Hair follicle dermal papilla cell (primary cell): ENCODE results near the genes MRPS30, EMB and PARP8.

DNA sequence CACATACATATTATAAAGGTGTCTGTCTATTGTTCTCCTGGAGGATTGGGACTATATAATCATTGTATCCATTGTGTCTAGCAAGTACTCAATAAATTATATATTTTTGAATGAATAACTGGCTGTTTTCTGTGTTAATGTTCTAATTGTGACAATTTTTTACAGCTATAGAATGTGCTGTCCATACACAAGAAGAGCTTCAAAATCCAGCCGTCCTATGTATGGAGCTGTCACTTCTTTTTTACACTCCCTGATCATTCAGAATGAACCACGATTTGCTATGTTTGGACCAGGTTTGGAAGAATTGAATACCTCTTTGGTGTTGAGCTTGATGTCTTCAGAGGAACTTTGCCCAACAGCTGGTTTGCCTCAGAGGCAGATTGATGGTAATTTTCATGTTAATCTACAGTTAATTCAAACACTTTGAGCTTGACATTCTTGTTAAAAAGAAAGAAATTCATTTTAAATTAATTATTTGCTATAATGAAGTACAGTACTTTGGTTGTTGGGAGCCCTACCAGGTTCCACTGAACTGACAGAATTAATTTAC, 4.5 kb downstream of the FBXO4 start:
- CAGE, long polyA plus RNA: no peak

GRCh38 chr5:42570120-42570792, 147.0 kb downstream of the GHR start:
- CAGE, long polyA plus RNA: no peak

DNA sequence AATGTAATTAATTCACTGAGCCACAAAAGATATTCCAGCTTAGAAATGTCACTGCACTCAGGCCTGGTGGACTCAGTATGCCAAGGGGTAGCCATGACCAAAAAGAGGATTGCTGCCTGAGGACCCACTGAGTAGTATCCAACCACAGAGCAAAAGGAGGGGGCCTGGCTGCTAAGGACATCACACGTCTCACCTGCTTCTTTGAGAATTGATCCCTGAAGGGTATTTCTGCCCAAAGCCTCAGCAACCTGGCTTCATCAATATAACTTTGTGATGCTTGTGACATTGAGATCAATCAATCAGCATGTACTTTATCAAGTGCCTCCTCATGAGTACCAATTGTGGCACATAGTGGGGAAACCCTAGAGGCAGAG, 134.6 kb upstream of the CCDC152 start:
- CAGE, long polyA plus RNA: no peak

DNA sequence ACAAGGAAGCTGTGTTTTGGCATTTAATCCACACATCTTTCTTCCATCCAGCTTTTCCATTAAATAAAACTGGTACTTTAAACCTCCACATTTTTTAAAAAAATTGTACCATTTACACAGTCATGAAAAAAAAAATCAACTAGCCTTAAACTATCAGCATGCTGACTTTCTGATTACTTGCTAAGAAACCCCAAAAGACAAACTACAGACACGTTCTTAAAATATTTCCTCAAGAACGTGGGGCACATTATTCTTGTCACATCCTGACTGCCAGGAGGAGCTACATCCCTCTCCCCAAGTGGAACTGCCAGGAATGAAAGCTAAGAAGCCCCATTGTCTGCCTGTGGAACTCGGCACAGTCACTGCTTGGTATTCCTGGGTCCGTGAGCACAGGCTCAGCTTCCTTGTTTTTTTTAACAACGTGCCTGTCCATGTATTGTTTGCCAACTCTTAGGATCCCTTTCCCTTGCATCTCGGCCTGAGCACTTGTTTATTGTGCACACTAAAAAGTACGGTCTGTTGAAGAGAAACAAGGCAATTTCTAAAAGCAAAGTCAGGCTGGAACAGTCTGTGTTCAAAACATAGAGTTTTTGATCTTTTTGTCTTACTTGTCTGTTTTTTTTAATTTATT, 46.9 kb upstream of the SELENOP start:
- CAGE, long polyA plus RNA: no peak

DNA sequence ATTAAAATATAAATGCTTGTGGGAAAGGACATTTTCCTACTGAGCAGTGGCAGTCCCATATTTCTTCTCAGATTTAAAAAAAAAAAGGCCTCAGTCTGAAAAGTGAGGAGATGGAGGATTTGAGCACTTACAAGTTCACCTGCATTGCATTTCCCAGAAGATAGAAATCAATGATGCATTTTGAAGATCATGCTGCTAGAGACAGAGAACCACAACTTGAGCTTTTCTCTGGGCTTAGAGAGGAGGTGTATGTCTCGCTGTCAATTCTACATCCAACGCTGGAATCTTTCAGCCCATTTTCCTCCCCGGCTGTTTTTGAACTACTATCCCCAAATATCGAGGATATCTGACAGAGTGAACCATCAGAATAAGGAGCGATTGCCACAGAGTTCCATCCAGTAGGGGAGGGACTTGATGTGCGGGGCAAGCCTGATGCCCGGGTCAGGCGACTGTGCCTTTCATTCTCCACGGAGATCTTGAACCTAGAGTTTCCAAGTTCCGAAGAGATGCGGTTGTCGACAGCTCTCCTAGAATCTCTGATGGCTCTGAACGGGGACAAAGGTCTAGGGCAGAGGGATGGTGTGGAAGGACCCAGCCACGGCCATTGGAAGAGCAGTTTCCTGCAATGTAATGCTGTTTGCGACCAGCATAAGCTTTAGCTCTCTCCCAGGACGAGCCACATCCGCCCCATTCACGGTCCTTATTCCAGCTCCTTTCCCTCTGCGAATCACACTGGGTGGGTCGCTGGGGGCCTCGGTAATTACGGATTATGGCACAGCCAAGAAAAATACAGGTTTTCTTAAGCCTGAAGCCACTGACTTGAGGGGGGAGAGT, 23.0 kb downstream of the ANXA2R start:
- CAGE, long polyA plus RNA: no peak

DNA sequence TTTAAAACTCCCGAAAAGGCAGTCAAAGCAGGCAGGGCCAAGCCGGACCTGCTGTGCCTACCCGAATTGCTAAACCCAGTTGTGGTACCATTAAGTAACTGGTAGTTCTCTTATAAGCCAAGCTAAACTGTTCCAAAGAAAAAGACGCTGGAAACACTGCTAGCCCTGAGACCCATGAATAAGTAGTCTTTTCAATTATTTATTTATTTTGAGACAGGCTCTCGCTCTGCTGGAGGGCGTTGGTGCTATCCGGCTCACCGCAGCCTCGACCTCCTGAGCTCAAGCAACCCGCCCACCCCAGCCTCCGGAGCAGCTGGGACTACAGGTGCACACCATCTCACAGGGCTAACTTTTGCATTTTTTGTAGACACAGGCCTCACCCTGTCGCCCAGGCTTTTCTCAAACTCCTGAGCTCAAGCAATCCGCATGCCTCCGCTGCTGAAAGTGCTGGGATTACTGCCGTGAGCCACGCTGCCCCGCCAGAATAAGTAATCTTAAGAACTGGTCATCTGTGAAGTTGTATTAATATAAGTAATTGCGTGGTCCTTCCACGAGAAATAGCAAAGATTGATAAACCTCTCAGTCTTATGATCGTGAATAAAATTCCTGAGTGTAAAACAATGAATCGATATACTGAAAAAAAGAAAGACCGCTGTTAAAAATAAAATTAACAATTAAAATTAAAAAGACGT, 1.6 kb downstream of the ANXA2R start:
- CAGE, long polyA plus RNA: no peak

DNA sequence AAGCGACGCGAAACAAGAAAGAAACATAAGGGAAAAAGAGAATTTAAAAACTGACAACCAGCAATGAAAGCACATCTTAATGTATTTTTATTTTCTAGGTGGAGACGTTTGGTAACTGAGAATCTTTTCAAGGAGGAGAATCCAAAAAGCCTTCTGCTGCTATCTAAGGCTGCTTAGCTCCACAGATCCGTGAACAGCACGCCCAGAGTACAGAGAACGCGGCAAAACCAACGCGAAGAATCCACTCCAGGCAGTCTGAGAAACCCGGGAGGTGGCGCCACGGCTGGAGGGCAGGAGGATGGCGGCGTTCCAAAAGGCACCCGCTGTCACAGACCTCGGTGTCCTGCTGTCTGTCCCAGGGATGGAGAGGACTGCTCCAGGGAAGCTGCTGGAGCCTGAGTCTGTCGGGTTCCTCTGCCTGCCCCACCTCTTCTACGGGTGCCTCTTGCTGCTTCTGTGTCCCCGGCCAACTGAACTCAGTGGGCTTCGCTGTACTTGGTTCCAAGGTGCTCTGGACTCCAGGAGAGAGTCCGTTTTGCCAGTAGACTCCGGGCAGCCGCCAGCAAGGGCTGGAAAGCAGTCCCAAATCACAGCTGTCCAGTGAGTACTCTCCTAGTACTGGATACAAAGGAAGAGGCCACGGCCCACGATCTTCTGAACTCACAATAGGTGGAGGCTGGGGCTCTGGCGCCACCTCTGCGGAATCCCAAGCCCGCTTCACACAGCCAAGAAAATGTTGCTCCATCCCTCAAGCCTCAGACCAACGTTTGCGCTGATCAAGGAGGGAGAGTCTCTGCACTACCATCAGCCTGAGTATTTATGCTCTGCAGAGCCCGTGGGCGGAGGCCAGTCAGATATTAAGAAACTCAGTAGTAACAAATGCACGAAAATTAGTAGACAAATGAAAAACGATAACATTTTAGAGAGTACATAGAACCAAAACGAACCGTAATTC, 540 bp downstream of the ANXA2R start:
- CAGE, long polyA plus RNA: no peak

- CAGE, long polyA plus RNA: no peak
Measured at GRCh38 chr5:43065348-43065768, 25.2 kb upstream of the ANXA2R start.

GRCh38 chr5:43287607-43288845, 25.2 kb downstream of the HMGCS1 start:
- CAGE, long polyA plus RNA: no peak

DNA sequence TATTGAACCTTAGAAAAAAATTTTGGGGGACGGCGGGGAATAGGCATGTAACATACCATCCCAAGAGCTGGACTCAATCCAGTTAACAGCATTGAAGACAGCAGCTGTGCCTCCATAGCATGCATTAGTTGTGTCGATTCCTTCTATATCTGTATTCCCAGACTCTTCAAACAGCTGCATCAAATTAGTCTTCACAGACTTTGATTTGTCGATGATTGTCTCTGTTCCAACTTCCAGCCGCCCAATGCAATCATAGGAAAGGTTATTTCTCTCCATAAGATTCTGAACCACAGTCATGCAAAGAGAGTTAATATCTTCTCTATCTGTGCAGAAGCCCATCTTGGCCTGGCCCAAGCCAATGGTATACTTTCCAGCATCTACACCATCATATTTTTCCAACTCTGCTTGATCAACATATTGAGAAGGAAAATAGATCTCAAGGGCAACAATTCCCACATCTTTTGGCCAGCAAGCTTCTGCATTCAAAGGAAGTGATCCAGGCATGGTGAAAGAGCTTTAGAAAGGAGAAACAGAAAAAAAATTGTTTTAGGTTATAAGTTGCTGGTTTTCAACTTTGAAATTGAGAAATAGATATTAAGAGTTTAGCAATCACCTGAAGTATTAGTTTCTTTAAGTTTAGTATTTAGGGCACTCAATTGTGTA, 14.6 kb downstream of the HMGCS1 start:
- CAGE, long polyA plus RNA: no peak

- CAGE, long polyA plus RNA: no peak
Measured at GRCh38 chr5:43497563-43498280, 14.1 kb upstream of the TMEM267 start.

GRCh38 chr5:43557123-43557758, 364 bp upstream of the PAIP1 start:
- CAGE, long polyA plus RNA: no peak

DNA sequence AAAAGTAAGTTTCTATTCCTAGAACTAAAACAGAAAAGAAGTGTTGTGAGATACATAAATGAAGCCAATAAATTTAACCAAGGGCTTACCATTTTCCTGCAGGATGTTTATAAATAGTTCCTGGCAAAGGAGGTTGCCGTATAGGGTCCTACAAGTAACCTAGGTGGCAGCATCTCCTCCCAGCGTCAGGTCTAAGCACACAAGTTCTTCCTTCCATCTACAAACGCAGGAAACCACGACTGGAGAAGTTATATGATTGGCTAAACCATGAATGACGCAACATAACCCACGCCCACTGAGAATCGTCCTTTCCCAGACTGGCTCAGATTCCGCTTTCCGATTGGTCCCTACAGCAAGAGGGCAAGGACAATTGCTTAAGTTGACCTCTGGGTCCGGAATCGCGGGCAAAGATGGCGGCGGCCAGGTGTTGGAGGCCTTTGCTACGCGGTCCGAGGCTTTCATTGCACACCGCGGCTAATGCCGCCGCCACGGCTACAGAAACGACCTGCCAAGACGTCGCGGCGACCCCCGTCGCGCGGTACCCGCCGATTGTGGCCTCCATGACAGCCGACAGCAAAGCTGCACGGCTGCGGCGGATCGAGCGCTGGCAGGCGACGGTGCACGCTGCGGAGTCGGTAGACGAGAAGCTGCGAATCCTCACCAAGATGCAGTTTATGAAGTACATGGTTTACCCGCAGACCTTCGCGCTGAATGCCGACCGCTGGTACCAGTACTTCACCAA, at the start of gene MRPS30:
TSS of gene MRPS30 (plus strand) at position 395 of the 742 bp plus-strand sequence.
- CAGE, long polyA plus RNA: no peak

DNA sequence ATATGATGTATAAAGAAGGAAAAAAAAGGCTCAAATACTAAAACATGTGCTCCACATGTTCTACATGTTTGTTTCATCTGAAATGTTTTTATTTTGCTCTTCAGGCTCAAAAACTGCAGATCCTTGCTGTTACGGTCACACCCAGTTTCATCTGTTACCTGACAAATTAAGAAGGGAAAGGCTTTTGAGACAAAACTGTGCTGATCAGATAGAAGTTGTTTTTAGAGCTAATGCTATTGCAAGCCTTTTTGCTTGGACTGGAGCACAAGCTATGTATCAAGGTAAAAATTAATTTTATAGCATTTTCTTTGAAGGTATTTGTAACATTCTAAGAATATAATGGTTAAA, 4.2 kb downstream of the MRPS30 start:
- CAGE, long polyA plus RNA: no peak

- CAGE, long polyA plus RNA: no peak
Measured at GRCh38 chr5:50365649-50366321, 75.3 kb downstream of the EMB start.

DNA sequence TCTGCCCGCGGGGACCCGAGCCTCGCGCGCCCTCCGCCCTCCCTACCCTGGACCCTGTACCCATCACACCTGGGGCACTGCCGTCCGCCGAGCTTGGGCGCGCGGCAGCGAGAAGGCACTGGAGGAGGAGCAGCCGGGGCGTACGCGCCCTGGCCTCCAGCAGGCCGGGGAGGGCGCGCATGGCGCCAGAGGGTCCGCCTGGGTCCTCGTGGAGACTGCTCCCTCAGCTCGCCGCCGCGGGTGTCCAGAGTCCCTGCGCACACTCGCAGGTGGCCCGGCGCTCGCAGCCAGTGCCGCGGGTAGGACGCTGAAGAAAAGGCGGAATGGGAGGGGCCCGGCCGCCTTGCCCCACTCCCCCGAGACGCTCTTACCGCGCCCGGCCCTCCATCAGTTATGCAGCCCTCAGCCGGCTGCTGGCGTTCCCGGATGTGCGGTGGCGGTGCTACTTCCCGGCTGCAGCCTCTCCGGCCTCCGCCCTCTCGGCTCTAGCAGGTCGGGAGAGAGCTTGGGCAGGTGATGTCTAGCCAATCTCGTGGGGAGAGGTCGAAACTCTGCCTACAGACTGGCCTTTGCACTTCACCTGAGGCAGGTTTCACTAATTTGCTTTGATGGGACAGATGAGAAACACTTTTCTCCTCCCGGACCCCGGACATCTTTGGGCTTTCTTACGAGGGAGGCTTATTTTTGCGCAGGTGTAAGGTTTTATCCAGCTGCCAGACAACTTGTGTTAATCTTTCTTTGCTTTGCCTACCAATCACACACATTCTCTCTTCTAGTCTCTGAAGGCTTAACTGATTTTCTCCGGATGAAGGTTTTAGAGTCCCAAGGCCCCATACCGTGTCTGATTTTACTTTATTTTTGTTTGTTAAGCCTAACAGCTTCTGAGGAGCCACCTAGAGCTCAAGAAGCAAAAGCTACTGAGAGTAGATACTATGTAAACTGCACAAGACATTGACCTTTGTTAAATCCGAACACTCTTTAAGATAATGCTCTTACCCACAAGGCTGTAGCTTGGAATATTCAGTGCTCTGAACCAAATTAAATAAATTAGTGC, at the start of gene EMB:
TSS of gene EMB (minus strand) at position 318 of the 1,054 bp plus-strand sequence.
- CAGE, long polyA plus RNA: no peak

DNA sequence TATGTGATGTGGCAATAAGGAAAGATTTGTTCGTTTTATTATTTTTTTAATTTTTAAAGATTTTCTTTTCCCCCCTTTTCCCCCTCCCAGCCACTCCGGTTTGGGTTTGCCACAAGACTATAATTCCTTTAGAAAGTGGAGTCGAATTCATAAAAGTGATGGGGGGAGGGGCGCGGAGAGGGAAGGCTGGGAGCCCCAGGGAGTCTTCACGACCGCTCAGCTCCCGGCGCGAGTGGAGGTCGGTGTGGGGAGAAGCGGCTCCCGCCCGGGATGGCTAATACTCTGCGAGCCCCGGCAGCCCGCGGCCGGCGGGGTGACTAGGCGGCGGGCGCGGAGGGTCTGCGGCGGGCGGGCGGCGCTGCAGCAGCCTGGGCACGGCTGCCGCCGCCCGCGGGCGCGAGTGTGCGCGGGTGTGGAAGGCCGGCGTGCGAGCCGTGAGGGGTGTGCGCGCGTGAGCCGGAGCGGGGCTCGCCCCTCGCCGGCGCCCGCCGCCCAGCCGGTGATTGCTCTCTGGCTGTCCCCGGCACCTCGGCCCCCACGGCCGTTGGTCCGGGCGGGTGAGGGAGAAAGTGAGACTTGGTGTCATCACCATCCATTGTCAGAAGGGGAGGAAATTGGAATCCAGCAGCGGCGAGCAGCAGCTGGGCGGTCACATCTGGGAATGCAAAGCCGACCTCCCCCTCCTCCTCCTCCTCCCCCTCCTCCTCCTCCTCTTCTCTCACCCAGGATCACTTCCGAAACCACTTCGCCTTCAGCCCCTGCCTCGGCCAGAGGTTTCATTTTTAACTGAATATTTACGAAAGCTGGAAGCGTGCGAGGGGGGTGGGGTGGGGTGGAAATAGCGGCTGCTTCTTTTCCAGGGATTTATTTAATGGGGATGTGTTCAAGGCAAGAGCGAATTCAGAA, at the start of gene PARP8:
TSS of gene PARP8 (plus strand) at position 413 of the 906 bp plus-strand sequence.
- CAGE, long polyA plus RNA: no peak

DNA sequence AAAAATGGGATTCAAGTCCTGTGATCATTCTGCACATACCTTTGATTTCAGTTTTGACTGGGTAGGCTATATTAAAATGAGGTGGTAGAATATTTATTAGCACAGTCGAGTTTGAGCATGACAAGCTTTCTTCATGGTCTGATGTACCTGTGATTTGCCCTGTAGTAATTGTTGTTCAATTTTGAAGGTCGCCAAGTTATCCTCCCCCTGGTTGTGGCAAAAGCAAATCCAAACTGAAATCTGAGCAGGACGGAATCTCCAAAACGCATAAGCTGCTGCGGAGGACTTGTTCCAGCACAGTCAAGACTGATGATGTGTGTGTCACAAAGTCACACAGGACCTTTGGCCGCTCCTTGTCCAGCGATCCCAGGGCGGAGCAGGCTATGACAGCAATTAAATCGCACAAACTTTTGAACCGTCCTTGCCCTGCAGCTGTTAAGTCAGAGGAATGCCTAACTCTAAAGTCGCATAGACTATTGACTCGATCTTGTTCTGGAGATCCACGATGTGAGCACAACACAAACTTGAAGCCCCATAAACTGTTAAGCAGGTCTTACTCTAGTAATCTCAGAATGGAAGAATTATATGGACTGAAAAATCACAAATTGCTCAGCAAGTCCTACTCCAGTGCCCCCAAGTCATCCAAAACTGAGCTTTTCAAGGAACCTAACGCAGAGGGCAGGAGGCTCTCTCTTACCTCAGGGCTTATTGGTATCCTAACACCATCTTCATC, 128.4 kb downstream of the PARP8 start:
- CAGE, long polyA plus RNA: no peak

GRCh38 chr5:50840620-50840991, 174.2 kb downstream of the PARP8 start:
- CAGE, long polyA plus RNA: no peak

- CAGE, long polyA plus RNA: no peak
Measured at GRCh38 chr5:51159085-51159628, 224.1 kb upstream of the ISL1 start.